Left lung (tissue), 1 donor: ENCODE measurements around a stretch of chr18.

DNA sequence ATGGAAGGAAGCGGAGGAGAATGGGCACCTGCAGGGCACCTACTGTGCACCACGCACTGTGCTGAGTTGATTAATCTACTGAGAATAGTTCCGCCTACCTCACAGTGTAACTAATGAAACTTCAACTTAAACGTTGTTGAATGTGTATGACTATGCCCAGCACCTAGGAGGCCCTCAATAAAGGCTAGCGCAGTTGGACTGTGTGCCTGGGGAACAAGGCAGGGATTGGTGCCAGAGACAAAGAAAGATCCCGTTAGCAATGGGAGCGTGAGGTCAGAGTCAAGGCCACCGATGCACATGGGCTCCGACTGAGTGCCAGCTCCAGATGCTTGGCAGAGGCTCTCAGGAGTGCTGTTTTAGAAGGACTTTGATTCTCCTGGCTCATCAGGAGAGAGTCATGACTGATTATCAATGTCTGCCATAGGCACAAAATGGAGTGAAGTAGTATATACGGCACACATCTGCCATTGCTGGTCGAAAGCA is 93.8 kb downstream of the MAPK4 start:
- PRO-cap, result no peak

- PRO-cap, result no peak
Observed at GRCh38 chr18:50656894-50657580, 97.2 kb downstream of the MAPK4 start.

GRCh38 chr18:50674242-50674789 is 114.4 kb downstream of the MAPK4 start:
- PRO-cap, result no peak

DNA sequence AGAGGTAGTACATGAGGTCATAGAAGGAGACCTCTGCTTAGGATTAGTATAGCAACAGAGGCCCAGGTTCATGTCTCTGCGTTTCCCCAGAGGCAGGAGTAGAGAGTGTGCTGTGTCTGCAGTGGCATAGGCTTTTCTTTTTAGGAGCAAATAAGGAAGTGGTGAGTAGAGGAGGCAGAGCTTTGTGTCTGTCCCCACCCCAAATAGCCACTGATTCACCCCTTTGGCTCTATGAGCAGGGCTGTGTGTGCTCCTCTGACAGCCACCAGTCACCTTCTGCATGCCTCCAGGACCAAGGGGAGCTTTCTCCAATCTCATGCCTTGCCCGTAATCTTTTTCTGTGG is 23.6 kb upstream of the ELAC1 start:
- PRO-cap, result unidirectional peak, minus-strand start at position 142 of the sequence

DNA sequence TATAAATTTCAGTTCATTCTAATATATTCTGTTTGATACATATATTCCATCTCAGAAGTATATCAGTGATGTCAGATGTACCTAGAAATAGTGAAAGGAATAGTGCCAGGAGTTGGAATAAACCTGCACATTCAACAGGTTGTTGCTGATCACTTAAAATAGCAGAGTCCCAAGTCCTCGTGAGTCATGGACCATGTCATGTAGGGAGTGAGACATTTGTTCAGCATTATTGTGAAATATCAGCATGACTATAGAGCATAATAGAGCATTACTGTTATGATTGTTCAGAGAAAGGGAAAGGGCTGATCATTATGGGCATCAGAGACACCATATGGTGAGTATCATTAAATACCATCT is 5.4 kb downstream of the ELAC1 start:
- PRO-cap, result no peak

DNA sequence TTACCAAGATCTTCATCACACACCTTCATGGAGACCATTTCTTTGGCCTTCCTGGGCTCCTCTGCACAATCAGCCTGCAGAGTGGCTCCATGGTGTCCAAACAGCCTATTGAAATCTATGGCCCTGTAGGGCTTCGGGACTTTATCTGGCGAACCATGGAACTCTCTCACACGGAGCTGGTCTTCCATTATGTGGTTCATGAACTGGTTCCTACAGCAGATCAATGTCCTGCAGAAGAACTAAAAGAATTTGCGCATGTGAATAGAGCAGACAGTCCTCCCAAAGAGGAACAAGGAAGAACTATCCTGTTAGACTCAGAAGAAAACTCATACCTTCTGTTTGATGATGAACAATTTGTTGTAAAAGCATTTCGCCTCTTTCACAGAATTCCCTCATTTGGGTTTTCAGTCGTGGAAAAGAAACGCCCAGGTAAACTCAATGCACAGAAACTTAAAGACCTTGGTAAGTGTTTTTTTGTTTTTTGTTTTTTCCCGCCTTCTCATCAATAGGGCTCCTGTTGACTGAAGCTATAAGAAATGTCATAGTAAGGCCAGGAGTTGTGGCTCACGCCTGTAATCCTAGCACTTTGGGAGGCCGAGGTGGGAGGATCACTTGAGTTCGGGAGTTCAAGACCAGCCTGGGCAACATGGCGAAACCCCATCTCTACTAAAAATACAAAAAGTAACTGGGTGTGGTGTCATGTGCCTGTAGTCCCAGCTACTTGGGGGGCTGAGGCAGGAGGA is 16.4 kb downstream of the ELAC1 start:
- PRO-cap, result no peak

DNA sequence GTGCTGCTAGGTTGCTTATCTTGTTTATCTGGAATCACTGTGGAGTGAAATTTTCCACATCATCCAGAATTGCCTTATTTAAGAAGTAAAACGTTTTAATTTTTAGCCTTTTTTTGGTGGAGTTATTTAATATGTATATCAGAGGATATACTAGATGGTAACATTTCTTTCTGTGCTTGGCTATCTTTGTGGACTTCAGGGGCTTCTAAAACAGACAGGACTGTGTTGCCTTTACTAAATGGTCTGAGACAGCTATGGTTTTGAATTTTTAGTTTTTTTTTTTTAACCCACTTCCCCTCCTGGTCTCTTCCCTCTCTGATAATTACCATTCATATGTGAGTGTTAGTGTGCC is 52.4 kb downstream of the SMAD4 start:
- PRO-cap, result no peak

- PRO-cap, result unidirectional peak, minus-strand start at chr18:51107156
Observed at GRCh38 chr18:51106912-51107366, 76.9 kb downstream of the SMAD4 start.

DNA sequence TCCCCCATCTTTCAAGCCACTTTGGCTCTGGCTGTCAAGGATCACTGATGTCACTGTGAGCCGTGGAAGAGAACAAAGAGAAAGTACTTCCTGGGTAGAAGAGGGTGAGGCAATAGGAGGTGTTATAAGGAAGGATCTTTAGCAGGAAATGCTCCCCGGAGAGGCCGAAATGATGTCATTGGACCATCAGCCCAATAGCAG is 228.4 kb upstream of the MEX3C start:
- PRO-cap, result no peak

GRCh38 chr18:54223104-54223477 is 1.4 kb downstream of the MBD2 start:
- PRO-cap, result no peak

DNA sequence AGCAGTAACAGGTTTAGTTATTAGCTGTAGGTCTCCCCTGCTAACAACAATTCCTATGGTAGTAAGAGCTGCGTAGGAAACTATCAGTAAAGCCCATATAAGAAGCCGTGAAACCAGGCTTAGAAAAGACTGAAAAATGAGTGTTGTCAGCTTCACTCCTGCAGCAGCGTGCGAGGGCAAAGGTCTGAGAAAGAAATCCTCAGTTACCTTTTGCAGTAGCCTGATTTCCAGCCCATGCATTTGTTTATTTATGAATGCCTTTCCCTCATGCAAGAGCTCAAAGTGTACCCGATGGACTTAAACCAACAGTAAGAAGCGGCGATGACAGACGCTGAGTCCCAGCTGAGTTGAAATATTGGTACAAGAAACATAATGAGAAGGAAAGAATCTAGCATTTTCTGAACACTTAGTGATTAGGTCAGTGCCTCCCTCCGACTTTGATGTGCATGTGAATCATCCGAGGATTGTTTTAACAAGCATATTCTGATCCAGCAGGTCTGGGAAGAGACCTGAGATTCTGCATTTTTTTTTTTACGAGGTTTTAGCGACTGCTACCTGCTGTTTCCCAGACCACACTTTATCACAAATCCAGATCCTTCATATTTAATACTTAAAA is 15.0 kb upstream of the POLI start:
- PRO-cap, result no peak

DNA sequence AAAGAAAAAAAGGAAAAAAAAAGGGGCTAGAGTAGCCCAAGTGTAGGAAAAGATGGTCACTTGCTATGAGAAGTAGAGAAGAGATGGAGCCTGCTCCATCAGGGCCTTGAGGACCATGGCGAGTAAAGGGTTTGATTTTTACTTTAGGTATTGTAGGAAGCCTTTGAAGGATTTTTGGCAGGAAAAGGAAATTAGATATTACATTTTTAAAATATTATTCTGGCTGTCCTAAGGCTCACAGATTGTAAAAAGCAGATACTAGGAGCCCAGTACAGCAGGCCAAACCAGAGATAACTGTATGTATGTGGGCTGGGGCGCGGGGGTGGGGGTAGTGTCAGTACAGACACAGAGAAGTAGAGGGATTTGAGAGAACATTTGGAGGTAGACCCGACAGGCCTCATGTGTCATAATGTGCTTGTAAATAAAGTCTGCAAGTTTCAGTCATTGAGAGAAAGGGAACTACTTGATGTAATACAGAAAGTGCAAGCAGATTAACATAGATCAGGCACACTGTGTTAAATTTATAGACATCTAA is 7.6 kb upstream of the POLI start:
- PRO-cap, result no peak

- PRO-cap, result no peak
Observed at GRCh38 chr18:54388723-54389322, 31.1 kb downstream of the C18orf54 start.

DNA sequence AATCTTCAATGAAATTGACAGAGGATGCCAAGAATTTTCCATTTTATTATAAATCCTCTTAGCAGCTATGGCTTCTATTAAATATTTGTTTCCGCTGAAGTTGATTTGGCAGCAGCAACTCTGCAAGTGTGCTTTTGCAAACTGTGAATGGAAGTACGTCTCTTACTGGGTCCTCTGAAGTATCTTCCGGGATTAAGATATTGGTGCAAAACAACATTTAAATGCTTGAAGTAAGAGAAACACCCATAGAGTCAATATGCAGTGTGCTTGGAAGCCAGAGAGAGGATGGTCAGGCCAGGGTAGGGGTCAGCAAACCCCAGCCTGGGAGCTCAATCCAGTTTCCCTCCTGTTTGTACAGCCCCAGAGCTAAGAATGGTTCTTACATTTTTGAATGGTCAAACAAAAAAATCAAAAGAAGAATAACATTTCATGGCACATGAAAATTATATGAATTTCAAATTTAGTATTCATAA is 13.6 kb downstream of the CCDC68 start:
- PRO-cap, result no peak

DNA sequence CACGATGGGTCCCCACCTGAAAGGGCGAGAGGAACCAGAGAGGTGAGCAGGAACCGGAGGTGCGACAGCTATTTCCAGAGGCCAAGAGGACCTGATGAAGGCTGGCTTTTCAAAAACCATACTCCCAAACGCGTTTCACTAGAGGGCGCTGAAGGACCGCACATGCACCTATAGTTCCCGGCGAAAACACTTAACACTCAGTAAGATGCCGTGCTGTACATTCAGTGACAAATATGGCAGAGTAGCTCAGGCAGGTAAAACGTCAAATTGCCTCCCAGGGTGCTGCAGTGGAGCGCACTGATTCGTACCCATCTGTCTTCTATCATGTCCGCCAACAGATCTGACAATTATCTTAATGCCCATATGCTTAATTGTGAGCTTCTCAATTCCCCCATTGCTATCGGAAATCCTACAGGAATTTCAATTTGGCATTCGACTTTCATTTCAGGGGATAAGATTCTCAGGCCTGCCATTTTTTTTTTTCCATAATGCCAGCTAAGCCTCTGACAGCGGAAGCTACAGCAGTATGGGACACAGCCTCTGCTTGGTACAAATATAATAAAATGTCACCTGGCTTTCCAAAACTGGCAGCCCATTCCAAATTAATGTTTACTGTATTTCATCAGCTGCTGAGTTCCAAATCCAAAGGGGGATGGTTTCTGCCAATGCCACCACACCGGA is 275.5 kb upstream of the CCDC68 start:
- PRO-cap, result no peak

DNA sequence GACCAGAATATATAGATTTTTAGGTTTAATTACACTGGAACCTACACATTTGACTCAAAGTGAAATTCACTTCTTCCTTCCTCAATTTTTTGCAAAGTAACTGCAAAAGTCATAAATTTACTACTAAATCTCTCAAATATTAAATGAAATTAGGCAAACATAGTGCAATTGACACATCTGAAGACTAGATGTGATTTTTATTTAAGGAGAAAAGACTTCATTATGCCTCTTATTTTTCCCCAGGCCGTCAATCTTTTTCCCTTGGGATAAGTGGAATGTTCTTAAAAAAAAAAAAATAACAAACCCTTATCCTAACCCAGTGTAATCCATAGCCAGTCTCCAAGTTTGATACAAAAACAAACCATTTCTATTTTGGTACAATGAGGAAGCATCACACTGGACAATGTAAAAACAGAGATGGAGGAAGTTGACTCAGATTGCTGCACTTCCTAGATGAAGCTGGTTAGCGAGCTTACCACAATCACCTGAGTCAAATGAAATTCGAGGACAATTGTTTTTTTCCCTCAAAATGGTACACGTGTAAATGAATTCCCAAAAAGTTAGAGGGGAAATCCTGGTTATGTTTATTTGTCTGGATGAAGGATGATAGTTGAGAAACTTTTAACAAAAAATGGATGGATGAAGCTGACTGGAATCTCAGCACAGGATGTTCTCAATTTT is 259.8 kb downstream of the TCF4 start:
- PRO-cap, result no peak

- PRO-cap, result bidirectional peak, plus-strand start at chr18:55338131, minus-strand start at chr18:55337940
Observed at GRCh38 chr18:55337696-55338763, 250.0 kb downstream of the TCF4 start.

- PRO-cap, result no peak
Observed at GRCh38 chr18:55420875-55421187, 167.2 kb downstream of the TCF4 start.

DNA sequence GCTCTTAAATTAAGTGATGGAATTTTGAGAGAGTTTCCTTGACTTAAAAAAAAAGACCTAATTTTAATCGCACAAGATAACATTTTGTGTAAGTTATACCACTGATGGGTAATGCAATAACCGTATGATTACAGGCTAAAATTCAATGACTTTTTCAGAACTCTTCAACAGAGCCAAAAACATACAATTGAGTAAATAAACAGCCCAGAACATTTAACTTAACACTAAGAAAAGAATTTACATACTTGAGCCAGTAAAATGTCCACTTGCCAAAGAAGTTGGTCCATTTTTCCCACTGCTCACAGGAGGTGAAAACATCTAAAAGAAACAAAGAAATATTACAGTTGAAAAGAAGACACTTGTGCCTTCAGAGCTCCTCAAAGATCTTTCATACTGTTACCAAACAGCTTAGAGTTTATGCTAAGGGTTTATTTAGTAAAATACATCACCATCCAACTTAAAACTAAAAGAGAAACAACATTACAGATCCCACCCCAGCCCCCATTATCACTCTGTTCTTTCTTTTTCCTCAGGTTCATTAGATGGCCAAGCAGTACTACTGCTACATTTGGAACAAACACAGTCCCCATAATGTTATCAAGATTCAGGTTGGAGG is 2.8 kb downstream of the TCF4 start:
- PRO-cap, result no peak

- PRO-cap, result no peak
Observed at GRCh38 chr18:56068307-56068506, 480.2 kb upstream of the TCF4 start.